Airway epithelial cell (primary cell): Measurements from ENCODE around the genes PDILT and REXO5.

GRCh38 chr16:19444024-19444519 lies 26.4 kb downstream of the TMC5 start:
- RAMPAGE, long total RNA = no peak

DNA sequence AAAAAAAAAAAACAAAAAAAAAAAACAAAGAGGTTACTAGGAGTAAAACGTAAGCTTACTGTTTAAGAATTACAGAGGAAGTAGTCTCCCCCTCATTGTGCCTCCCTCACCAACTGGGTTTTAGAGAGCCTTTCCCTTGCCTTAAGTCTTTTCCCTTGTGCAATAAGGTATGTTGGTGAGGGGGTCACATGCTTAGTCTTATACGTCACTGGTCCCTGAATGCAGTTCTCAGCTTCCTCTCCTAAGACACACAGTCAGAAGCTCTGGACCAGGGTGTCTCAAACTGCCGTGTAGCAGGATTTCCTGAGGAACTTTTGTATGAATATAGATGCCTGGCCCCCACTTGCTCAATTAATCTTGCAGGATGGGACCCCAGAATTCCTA lies 20.7 kb downstream of the VPS35L start:
- RAMPAGE, long total RNA = no peak

- RAMPAGE, long total RNA = no peak
These were observed 1.8 kb downstream of the KNOP1 start for GRCh38 chr16:19716149-19716716.

GRCh38 chr16:19718641-19719123 lies 611 bp downstream of the IQCK start:
- RAMPAGE, long total RNA = no peak

- RAMPAGE, long total RNA = no peak
These were observed 48.0 kb downstream of the IQCK start for GRCh38 chr16:19766001-19766608.

DNA sequence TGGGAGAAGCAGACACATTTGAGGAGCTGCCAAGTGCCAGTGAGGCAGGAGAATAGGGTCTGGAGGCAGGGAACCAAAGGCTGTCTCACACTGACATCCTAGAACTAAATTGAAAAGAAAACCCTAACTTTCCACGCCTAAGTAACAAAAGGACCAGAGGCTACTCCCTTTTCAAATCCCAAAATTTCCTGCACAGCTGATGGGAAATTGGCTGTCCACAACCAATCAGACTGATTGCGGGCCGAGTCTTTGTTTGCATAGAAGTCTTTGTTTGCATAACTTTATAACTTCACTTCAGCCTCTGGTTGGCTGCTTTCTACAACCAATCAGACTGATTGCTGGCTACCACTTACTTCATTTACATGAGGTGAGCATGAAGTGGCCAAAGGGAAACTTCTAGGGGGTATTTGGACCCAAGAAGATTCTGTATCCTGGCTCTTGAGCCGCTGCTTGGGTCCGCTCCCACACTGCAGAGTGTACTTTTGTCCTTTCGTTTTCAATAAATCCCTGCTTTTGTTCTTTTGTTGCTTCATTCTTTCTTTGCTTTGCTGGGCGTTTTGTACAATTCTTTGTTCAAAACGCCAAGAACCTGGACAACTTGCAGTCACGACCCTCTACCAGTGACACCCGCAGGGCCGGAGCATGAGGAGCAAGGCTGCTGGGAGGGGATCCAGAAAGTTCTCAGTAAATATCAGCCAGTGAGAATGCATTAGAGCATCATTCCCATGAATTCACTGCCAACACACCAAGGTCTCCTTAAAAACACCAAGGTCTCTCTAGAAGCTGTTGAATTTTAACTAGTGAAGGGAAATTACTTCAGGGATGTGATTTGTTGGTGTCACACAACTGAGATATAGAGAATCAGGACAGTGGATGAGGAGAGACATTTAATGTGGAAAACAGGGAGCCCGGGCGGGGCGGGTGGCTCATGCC lies 67.6 kb downstream of the IQCK start:
- RAMPAGE, long total RNA = no peak

DNA sequence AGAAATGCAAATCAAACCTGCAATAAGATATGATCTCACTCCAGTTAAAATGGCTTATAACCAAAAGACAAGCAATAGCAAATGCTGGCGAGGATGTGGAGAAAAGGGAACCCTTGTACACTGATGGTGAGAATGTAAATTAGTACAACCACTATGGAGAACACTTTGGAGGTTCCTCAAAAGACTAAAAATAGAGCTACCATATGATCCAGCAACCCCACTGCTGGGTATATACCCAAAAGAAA lies 43.1 kb downstream of the GP2 start:
- RAMPAGE, long total RNA = no peak

GRCh38 chr16:20404609-20404880 lies at the start of gene PDILT:
Gene PDILT (minus strand): TSS chr16:20404737.
- RAMPAGE, long total RNA = no peak

DNA sequence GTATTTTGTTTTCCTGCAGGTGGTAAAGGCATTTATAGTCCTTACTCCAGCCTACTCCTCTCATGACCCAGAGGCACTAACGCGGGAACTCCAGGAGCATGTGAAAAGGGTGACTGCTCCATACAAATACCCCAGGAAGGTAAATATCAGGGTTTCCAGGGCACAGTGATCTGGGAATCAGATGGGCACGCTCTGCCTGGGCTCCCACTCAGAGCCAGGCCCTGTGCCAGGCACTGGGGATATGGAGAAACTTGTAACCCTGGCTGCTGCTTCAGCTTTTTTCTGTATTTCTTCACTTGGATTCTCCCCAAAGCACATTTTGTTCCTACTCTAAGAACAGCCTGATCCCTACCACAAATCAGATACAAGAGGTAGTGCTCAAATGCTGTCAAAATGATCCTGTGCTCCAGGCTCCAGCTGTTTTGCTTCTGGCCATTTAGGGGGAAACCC lies 11.5 kb upstream of the ACSM2A start:
- RAMPAGE, long total RNA = no peak

DNA sequence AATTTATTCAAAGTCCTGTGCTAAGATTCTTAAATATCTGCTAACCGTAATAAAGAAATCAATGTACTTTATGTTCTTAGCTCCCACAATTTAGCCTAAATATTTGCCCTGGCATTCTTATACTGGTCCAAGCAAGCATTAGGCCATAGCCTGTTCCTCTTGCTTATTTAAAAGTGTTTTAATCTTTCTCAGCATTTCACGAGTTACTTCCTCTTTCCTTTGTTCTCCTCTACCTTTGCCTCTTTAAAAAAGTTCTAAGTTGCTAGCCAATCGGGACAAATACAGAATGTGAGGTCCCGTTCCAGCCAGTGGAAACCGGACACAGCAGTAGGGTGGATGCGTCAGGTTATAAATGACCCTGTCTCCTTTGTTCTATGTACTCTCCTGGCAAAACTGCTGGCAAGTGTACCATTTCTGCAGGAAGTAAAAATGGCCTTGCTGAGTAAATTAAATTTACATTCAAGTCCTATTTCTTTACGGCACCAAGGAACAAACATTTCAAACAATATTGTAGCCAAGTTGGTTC lies 3.5 kb downstream of the ACSM1 start:
- RAMPAGE, long total RNA = no peak

- RAMPAGE, long total RNA = no peak
These were observed 9.4 kb downstream of the THUMPD1 start for GRCh38 chr16:20731907-20732973.

GRCh38 chr16:20805972-20807120 lies at the start of gene REXO5:
Gene REXO5 (plus strand): TSS chr16:20806527.
- RAMPAGE, long total RNA = start-site peak on the minus strand at chr16:20806437-20806458, 132 and 128 reads in 2 replicates; start-site peak on the plus strand at chr16:20806510-20806533, 19 and 5 reads in 2 replicates

DNA sequence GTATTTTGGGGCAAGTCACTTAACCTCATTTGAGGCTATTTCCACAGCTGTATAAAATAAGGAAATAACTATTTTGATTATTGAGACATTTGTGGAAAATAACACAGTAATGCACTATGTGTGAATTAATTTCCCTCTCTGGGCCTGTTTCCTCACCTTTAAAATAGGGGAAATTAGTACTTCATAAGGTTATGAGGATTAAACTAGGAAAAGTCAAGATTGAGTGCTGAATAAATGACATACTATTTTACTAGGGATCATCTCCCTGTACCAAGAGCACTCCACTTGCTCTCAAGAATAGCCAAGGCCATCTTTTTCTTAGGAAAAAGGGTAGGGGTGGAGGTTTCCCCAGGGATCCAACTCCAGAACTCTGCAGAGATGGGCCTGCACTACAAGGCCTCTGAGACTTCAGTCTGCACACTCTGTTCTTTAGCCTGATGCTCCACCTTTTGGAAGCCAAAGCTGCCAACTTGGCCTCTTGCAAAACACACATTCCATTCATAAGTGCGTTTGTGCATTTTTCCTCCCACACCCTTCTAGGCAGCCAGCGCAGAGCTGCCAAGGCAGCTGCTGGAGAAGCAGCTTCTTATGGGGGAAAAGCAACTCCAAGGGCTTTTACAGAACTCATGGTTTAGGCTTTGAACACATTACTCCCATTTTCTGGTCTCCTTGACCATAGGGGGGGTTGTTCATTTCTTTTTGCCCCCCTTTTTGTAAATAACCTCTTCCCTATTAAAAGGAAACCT lies 45.2 kb downstream of the REXO5 start:
- RAMPAGE, long total RNA = no peak

DNA sequence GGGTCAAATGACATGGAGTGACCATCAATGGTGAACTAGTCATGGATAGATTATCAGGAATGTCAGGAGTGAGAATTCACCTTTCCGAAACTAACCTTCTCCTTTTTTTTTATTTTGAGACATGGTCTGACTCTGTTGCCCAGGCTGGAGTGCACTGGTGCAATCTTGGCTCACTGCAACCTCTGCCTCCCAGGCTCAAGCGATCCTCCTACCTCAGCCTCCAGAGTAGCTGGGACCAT lies 84.5 kb downstream of the DNAH3 start:
- RAMPAGE, long total RNA = no peak

- RAMPAGE, long total RNA = no peak
These were observed 2.7 kb downstream of the LDAF1 start for GRCh38 chr16:21161135-21161518.

GRCh38 chr16:21364163-21364830 lies 86.2 kb upstream of the CRYM start:
- RAMPAGE, long total RNA = no peak

- RAMPAGE, long total RNA = no peak
These were observed 58.3 kb upstream of the METTL9 start for GRCh38 chr16:21540942-21541643.

DNA sequence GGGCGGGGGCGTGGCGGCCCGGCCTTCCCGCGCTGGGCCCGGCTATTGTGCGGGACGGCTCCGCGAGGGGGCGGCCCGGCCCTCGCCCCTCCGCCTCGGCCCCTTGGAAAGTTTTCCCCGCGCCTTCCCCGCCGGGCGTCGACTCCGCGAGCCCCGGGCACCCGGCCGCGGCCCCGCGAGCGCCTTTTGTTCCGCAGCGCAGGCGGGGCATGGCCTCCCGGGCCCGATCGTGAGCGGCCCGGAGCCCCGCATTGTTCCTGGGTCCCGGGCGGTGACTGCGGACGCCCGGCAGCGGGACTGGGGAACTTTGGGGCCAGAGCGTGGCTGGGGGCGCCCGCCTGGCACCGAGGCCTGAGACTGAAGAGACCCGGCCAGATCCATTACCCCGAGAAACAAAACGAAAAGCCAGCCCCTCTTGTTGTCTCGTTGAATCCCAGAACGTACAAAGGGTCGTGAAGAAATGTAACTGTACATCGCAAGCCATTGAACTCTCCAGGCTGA lies 594 bp downstream of the METTL9 start:
- RAMPAGE, long total RNA = no peak

DNA sequence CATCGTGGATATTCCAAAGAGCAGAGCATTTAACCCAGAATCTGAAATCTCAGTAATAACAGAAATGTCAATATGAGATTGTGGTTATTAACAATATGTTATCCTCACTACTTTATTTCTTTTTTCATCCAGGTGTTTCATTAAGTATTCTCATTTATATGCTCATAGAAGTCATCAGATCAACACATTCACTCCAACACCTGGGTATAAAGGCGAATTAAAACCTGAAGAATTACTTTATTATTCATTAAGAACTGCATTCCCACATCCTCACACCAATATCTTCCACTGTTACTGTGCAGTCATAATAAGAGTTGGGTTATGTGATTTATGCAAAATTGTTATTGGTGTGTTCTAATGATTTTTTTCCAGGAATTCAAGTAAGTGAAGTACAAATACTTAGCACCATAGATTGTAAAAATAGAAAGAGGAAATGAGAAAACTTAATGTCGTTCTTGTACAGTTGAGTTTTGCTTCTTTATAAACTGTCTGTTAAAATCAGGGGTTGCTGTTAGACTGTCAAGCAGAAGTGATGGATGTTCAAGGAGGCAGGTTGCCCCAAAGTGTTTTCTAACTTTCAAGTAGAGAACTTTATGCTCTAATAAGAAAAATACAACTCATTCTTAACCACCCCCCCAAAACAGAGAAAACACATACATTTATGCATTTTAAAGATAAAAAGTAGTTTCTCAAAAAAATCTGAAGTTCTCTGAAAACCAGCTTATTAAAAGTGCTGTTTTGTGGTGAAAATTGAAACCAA lies 4.3 kb upstream of the IGSF6 start:
- RAMPAGE, long total RNA = no peak

- RAMPAGE, long total RNA = no peak
These were observed 49.2 kb downstream of the NPIPB4 start for GRCh38 chr16:21808290-21808760.